Smooth muscle cell (in vitro differentiated cells): ENCODE results near the genes ACP1, TMEM18 and TRAPPC12.

DNA sequence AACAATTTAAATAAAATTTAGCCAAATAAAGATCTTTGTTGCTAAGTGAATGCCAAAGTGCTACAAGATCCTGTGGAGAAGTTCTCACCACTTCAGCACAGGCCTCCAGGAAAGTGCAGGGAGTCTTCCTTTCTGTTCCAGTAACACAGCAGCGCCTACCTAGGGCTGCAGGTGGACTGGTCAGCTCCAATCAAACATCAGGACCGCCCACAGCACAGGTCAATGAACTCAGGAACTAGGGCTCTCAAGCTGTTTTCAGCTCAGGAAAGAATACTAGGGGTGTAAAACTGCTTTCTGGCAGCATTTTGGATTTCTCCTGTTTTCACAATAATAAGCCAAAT is 1.5 kb downstream of the FAM110C start:
- RAMPAGE, long total RNA: no peak

DNA sequence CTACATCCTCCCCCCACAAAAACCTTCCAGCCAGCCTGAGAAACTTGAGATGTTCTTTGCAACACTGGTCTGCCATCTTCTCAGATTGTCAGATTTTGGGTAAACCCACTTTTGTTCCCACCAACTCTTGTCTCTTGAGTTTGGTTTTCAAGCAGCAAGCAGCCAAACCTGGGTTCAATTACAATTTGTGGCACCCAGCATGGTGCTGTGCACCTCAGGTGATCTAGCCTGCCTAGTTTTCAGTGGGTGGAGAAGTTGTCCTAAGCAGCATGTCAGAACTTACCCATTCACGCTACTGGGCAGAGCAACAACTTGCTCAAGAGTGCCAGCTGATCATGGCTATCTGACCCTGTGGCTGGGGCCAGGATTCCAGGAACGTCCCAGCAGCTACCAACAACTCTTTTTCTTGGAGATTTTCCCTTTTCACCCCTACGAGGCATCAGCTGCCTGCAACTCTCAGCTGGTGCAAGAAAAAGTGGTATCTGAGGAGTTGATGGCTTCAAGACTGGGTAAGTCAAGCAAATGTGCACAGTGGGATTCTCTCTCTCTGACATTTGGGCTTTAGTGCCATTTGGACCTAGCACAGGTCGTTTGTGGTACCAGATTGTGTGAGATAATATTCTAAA is 83.6 kb downstream of the SH3YL1 start:
- RAMPAGE, long total RNA: no peak

- RAMPAGE, long total RNA: no peak
Observed at GRCh38 chr2:262166-262686, 1.6 kb downstream of the SH3YL1 start.

DNA sequence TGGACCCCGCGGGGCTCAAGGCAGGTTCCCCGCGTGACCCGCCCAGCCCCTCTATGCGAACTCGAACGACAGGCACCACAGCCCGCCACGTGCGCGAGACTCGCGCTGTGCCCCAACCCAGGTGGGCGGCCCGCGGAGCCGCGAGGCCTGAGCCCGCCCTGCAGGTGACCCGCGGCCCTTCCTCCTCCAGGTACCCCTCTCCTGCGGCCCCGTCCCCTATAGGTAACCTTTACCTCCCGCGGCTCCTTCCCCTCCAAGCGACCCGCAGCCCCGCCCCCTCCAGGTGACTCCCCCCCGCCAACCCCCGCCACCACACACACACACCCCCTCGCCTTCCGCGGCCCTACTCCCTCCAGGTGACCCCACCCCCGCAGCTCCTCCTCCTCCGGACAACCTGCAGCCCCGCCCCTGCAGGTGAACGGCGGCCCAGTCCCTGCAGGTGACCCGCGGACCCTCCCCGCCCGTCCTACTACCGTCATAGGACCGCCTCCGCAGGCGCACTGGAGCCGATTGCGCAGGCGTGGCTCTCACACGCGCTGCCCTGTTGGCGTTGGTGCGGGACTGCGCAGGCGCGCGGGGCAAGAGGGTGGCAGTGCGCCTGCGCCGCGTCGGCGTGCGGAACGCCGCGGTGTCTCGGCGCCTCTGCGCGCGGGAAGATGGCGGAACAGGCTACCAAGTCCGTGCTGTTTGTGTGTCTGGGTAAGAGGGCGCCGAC is at the start of gene ACP1:
Gene ACP1 (plus strand): TSS at position 639 of the 715 bp plus-strand sequence.
- RAMPAGE, long total RNA: start-site peak on the plus strand centred at position 618 of the sequence, 67 bp wide, 3,340 and 2,553 reads in 2 replicates

DNA sequence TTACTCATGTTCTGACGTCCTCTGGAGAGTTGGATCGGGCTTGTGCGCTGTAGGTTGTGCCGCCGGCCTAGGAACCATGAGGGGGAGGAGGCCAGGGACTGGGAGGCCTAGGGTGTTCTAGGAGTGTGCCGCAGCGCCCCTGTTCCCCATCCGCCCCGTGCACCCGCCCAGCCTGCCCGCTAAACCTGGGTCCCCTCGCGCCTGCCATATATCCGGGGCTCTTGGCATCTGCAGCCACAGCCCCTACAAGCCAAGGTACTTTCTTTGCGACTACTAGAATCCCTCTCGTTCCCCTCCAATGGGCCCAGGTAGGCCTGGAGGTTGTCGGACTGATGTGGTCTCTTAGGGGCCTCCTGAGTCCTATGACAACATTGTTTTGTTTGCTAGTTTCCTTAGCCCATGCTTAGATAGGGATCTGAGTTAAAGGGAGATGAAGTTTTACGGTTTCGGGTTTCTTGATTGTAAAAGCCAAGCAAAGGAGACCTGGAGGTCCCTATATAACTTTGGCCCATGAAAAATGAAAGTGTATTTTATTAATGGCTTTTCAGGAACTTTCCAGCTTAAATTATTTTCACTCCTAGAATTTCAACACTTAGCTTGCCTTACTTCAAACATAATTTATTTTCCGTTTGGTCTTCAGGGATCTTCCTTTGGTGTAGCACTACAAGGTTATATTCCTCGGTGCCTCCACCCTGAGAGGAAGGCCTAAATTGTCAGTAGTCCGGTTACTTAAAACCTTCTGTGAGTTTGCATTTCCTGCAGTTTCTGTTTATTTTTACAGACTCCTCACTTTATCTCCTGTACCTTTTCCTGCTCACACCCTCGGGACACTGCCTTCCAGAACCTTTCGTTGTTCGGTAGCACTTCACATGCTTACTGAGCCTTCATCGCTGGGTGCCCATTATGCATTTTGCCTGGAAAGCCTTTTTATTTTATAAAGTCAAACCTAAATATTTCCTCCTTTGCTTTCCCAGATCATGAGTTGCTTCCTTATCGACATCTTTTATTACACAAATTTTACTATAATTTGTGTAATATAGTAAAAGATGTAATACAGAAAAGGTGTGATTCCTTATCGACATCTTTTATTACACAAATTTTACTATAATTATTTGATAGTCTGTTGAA is 641 bp downstream of the ACP1 start:
- RAMPAGE, long total RNA: no peak

DNA sequence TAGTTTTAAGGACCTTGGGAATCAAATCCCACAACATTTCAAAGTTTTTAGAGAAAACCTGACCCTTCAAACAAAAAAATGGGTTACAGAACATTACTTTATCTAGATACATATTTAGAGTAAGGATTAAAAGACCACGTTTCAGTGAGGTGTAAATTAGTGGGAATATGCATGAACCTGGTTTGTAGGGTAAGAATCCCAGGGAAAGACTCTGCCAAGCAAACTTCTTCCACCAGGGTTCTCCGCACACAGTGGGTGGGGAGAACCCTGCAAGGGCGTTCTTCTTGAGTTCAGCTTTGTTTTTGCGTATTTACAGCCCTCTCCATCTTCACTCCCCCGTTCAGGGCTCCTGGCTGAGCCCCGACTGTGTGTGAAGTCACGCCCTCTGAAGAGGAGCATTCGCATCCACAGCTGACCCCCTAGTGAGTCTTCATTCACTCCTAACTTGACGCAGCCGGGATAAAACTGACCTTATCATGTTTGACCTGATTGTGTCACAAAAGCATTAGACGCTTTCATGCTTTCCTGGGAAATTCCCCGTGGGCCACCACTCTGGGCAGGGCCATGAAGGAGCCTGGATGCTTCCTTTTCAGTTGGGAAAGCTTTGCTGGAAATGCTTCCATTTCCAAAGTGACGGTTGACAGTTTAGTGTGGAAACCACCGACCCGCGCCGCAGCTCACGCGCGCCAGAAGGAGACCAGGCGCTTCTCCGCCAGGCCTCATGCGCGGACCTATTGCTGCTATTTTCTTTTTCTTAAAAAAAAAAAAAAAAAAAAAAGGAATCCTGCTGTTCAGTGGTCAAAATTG is 995 bp downstream of the ALKAL2 start:
- RAMPAGE, long total RNA: no peak

- RAMPAGE, long total RNA: start-site peak on the minus strand at chr2:677371-677429, 568 and 311 reads in 2 replicates
Observed at GRCh38 chr2:676600-677627, at the start of gene TMEM18. Gene TMEM18, minus strand, starts transcription at chr2:677406.

DNA sequence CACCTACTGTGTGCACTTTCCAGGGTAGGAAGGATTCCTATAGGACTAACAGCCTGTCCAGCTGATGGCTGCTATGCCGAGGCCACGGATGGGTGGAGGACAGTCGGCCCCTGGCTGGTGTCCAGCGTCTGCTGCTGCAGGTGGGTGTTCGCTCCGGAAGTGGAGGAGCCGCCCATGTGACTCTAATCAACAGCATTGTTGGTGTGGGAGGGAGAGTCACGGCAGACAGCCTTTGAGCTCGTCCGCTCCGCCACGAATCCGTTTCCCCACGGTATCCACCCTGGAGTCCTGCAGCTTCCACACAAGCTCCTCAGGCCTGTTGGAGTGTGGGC is 186.0 kb upstream of the TPO start:
- RAMPAGE, long total RNA: no peak

- RAMPAGE, long total RNA: no peak
Observed at GRCh38 chr2:1605624-1606226, 138.6 kb downstream of the PXDN start.

- RAMPAGE, long total RNA: no peak
Observed at GRCh38 chr2:1742568-1743498, 1.5 kb downstream of the PXDN start.

- RAMPAGE, long total RNA: no peak
Observed at GRCh38 chr2:1817134-1818024, 73.1 kb upstream of the PXDN start.

DNA sequence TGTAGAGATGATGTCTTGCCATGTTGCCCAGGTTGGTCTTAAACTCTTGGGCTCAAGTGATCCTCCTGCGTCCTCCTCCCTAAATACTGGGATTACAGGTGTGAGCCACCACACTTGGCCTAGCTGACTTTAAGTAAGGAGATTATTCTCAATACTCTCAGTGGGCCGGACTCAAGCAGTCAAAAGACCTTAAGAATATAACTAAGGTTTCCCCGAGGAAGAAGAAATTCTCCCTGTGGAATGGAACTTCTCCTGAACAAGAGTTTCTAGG is 76.3 kb upstream of the PXDN start:
- RAMPAGE, long total RNA: no peak

DNA sequence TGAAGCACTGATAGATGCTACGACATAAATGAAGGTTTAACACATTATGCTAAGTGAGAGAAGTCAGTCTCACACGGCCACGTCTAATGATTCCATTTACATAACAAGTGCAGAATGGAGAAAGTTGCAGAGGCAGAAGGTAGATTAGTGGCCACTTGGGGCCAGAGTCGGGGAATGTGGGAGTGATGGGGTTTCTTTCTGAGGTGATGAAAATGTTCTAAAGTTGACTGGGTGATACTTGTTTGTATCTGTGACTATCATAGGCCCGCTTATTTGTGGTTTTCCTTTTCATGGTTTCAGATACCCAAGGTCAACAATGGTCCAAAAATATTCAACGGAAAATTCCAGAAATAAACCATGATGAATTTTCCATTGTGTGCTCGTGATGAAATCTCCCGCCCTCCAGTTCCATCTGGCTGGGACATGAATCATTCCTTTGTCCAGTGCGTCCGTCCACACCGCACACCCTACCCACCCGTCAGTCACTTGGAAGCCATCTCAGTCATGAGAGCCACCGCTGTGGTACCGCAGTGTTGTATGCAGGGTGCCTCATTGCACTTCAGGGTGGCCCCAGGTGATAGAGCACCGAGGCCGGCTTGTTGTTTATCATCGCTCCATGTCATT is 268.1 kb upstream of the PXDN start:
- RAMPAGE, long total RNA: no peak

- RAMPAGE, long total RNA: no peak
Observed at GRCh38 chr2:3282183-3283054, 95.2 kb downstream of the EIPR1 start.

DNA sequence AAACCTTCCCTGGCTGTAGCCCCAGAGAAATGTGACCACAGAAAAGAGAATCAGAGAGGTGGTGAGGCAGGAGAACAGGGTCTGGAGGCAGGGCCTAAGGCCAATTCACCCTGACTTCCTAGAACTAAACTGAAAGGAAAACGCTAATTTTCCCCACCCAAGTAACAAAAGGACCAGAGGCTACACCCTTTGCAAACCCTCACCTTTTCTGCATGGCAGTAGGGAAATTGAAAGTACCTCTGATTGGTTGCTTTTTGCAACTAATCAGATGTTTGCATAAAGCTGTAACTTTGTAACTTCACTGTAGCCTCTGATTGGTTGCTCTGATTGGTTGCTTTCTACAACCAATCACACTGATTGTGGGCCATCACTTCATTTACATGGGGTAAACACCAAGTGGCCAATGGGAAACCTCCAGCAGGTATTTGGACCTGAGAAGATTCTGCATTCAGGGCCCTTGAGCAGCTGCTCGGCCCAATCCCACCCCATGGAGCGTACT is 20.8 kb downstream of the EIPR1 start:
- RAMPAGE, long total RNA: no peak

DNA sequence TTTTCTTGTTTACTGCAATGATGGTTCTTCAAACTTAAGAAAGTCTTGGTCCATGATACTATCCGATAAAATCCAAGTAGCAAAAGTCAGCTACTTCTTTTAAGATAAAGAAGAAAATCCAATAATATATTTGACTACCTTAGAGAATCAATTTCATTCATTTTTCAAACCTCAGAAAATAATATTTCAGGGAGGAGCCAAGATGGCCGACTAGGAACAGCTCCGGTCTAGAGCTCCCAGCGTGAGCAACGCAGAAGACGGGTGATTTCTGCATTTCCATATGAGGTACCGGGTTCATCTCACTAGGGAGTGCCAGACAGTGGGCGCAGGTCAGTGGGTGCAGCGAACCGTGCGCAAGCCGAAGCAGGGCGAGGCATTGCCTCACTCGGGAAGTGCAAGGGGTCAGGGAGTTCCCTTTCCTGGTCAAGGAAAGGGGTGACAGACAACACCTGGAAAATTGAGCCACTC is 8.5 kb downstream of the EIPR1 start:
- RAMPAGE, long total RNA: no peak

DNA sequence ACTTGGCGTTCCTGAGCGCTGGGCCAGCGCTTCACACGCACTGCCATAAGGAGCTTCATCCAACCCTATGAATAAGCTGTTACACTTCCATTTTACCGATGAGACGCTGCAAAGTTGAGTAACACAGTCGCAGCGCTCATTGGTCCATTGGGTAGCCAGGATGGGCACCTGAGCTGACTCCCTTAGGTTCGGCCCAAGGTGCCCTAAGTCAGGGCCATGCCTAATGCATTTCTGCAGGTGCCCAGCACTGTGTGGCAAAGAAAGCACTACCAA is 482 bp upstream of the EIPR1 start:
- RAMPAGE, long total RNA: no peak

DNA sequence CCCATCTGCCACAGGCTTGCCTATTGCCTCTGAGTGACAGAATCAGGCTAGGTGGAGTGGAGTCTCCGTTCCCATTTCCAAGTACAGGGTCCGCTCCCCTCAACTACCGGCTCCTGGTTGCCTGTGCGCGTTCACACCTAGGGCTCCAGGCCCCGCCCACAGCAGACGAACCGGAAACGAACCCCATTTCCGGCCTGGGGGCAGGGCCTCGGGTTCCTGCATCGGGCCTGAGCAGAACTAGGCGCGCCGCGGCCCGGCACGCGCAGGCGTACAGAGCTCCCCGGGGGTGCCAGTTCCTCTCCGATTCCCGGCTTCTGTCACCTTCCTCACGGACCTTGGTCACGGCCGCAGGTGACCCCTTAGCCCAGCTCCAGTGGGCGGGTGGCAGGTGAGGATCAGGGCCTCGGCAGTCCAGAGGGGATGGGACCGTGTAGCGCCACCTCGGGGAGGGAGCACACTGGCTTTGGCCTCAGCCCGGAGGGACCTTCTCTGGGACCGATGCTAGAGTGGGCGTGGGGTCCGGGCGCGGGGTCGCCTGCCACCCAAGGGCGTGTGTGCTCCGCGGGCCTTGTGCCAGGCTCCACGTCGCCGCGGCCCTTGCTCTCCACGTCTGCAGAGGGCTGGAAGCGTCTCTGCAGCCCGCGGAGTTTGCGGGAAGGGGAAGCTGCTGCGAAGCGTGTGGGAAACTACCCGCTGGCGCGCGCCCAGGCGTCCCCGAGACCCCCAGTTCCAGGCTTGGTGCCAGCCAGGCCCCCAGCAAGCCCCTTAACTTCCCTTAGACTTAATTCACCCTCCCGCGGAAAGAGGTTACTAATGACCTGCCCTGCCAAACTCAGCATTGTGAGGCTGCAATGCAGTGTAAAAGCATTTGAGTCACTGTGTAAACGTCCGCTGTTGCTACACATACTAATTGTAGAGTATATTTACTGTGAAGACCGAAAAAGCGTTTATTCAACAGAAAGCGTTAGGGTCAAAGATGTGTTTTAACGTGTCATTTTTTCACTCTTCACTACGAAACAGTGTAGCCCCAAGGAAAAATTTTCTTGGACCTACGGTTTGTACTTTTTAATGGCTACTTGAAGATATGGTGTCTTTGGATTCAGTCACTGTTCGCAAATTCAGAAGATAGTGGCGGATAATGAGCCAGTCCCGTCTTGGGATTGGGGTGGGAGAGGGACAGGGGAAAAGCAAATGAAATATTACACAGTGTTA is at the start of gene TRAPPC12:
Gene TRAPPC12 (plus strand): TSS at position 206 of the 1,212 bp plus-strand sequence.
- RAMPAGE, long total RNA: start-site peak on the plus strand centred at position 230 of the sequence, 88 bp wide, 101 and 46 reads in 2 replicates

- RAMPAGE, long total RNA: no peak
Observed at GRCh38 chr2:3472293-3473265, 46.8 kb downstream of the ADI1 start.

DNA sequence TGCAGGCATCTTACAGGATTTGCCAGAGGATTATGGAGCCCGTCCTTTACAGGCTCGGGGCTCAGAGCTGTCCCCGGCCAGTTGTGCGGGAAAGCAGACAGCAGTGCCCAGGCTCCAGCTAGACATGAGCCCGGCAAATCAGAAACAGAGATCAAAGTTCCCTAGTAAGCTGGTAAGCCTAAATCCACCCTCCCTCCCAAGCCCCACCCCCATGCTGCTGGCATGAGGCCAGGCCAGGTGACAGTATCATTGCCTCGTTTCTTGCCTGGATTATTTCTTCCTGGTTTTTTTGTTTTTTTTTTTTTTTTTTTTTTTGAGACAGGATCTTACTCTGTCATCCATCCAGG is 38.7 kb downstream of the ADI1 start:
- RAMPAGE, long total RNA: no peak